ENCODE measurements around the genes TET2, RPL34, OSTC, COL25A1 and GAR1.

GRCh38 chr4:105146591-105147020 is at the start of gene TET2:
TSS of gene TET2 (plus strand) at chr4:105146876.
- PRO-cap, 2 experiments: peak in 2 of 2 experiments; most common plus-strand start chr4:105146670 (in 1); most common minus-strand start chr4:105146761 (in 2)
- RAMPAGE, long total RNA, 4 experiments: start-site peak on the plus strand in 3 of 4 experiments, at chr4:105146876-105146912 at its widest, 114 to 326 reads per replicate

- PRO-cap, 2 experiments: no peak in any of the 2 experiments
- RAMPAGE, long total RNA, 4 experiments: no peak in any of the 4 experiments
Measured at GRCh38 chr4:105554248-105554623, 1.8 kb downstream of the ARHGEF38 start.

DNA sequence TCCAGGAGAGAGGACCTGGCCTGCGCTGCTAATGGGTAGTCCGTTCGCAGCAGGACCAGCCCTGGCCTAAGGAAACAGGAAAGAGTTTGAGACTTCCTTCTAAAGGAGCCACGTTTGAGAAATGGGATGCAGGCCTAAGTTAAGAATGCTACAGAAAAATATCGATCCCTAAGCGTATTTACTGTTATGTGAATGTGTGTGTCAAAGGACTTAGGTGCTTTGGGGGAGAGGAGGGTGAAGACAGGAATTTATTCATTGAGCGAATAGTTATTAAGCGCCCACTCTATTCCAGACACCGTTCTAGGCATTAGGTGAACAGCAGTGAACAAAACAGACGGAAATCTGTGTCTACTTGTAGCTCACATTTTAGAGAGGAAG is 311 bp downstream of the AIMP1 start:
- PRO-cap, 2 experiments: no peak in any of the 2 experiments
- RAMPAGE, long total RNA, 4 experiments: start-site peak on the plus strand in 1 of 4 experiments, centred at position 140 of the sequence, 143 reads per replicate

DNA sequence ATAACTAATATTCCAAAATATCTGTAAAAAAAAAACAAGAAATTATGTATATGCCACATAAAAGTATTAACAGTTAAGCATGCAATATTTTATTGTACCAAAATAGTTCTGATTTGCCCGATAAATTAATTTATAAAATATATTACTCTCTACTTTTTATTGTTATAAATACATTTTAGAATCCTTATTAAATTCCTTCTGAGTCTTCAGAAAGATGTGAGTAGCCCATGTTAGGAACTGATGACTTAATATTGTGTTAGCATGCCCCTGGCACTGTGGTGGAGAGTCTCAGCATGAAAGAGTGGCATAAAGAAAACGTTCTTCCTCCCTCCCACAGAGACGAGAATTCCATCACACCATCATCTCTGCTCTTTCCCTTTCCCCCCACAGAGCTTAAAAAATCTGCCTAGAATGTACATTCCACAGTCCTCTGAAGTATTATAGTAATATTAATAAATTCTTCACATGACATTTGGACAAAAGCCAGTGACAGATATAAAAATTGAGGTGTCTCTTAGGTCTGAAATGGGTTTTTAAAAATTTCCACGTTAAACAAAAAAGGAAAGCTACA is 117.8 kb upstream of the DKK2 start:
- PRO-cap, 2 experiments: no peak in any of the 2 experiments
- RAMPAGE, long total RNA, 4 experiments: no peak in any of the 4 experiments

GRCh38 chr4:107825451-107825886 is 737 bp downstream of the SGMS2 start:
- PRO-cap, 2 experiments: peak in 1 of 2 experiments; most common plus-strand start chr4:107825557 (in 1); most common minus-strand start chr4:107825587 (in 1)
- RAMPAGE, long total RNA, 4 experiments: no peak in any of the 4 experiments

- PRO-cap, 2 experiments: no peak in any of the 2 experiments
- RAMPAGE, long total RNA, 4 experiments: no peak in any of the 4 experiments
Measured at GRCh38 chr4:107868691-107869511, 44.2 kb downstream of the SGMS2 start.

DNA sequence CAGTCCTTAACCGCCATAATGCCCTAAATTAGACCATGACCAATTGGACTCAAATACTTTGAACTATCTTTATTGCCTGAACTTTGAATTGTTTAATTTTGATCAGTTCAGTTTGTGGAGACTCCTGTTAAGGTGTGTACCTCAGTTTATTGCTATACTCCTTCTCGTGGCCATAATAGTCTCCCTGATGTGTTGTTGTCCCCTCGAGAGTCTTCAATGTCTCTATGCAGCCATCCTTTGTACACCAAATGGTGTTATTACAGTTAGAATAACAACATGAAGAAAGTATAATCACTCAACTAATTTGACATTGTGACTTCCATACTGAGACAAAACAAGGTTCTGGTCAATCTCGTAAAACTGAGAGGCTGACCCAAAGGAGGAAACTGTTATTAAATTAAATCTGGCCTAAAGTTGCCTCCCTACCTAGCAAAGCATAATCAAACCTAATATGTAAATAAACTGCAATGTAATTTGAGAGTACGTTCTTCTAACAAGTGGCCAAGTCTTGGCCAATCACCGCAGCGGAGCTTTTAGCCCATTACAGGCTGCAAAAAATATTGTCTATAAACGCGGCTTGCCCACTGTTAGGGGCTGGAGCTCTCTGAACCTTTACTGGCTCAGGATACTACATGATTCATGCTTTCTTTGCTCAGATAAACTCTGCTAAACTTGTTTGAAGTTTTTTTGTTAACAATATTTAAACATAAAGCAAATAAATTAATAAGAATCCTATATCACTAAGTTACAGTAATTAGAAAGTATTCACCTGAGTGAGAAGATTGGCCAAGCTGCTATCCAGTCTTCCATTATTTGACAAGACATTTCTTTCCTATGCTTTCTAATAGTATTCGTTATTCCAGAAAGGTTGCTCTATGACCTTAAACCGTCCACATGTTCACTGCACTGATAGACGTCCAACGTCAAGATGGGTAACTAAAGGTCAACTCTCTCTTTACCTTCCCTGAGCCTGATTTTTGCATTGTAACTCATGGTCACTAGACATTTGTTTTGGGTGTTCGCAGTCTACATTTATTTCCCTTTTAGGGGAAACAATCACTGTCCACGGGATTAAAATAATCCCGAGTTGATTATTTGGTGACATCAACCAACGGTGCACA is 986 bp upstream of the HADH start:
- PRO-cap, 2 experiments: no peak in any of the 2 experiments
- RAMPAGE, long total RNA, 4 experiments: no peak in any of the 4 experiments

DNA sequence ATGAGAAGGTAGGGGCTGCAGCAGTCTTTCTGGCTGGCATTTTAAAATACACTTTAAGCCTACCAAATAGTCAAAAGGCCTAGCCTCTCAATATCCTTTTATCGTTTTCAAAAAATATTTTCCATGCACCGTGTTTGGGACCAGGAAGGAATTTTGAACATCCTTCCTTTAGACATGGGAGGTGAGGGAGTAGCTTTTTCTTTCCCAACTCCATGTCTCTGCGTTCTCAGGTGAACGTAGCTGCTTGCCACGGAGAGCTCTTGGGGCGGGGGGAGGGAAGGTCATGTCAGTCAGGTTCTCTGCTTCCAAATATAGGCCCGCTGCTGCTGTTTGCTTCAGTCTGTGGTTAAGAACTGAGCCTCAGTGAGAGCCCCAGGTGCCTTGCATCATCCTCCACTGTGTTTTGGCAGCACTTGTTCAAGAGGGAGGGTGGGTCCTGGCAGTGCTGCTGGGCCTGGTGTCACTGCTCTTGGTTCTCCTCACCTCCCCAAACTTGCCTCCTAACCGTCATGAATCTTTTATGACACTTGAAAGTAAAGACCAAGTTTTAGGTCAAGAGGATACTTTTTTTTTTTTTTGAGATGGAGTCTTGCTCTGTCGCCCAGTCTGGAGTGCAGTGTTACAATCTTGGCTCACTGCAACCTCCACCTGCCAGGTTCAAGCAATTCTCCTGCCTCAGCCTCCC is 46.5 kb downstream of the HADH start:
- PRO-cap, 2 experiments: no peak in any of the 2 experiments
- RAMPAGE, long total RNA, 4 experiments: no peak in any of the 4 experiments

DNA sequence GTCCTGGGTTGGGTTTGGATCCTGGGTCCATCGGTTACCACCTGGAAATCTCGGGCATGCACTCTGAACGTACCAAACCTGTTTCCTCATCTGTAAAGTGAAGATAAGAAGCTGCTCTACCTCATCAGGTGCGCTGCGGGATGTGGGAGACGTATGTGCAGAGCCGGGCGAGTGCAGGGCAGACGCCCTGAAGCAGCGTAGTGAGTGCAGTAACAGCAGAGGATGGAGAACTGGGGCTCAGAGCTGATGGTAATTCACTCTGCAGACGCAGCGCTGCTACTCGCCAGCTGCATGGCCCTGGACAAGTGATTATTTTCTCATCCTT is 64.4 kb downstream of the HADH start:
- PRO-cap, 2 experiments: no peak in any of the 2 experiments
- RAMPAGE, long total RNA, 4 experiments: no peak in any of the 4 experiments

DNA sequence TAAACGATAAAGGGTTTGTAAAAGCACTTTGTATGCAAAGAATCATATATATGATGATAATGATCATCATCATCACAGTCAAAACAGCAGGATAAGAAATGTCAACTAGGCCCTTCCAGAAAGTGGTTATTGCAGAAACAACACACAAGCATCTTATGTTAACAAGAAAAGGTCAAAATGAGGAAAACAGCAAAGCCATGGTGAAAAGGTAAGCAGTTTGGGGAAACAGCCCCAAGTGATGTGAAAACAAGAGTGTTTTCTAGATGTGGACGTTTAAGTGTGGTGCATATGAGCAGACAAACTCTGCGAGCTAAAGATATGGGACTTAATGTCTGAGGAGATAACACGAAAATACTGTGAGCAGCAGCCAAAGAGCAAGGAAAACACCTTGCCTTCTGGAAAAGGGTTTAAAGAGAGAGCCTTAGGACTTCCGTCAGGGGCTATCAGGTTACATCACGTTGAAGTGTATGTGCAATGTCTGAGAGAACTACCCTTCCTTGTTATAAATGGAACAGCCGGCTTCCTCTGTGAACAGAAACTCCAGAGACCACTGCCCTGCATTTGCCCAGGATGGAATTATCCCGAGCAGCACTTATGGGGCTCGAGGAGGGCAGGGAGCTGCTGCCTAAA is 54.3 kb downstream of the LEF1 start:
- PRO-cap, 2 experiments: no peak in any of the 2 experiments
- RAMPAGE, long total RNA, 4 experiments: no peak in any of the 4 experiments

GRCh38 chr4:108159765-108160381 is 8.9 kb downstream of the LEF1 start:
- PRO-cap, 2 experiments: no peak in any of the 2 experiments
- RAMPAGE, long total RNA, 4 experiments: no peak in any of the 4 experiments

GRCh38 chr4:108355602-108356231 is 187.0 kb upstream of the LEF1 start:
- PRO-cap, 2 experiments: no peak in any of the 2 experiments
- RAMPAGE, long total RNA, 4 experiments: no peak in any of the 4 experiments

DNA sequence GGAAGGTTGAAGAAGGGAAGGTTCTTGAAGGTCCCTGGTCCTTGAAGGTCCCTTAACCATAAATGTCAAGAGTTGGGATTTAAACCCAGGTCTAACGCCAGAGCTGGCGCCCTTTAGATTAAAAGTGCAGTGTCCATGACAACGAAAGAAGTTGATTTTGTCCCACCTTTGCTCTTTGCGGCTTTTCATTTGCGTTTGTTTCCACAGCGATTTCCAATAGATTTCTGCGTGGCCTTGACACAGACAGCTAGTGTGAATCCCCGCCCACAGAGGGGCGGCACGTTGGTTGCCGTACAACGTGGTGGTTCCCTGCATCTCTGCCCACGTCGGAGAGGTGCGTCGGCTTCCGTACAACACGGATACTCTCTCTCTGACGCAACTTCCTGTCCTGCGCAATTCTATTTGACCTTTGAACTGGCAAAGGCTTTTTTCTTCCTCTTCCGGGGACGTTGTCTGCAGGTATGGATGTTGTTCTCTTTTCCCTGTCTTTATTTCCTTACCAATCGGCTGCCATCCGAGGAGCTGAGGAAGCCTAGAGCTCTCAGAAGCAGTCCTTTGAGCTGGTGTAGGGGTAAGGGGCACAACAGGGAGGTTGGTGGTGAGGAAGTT is at the start of gene RPL34:
Gene RPL34 (plus strand): TSS at position 435 of the 609 bp plus-strand sequence.
- PRO-cap, 2 experiments: peak in 2 of 2 experiments; most common plus-strand start position 436 of the sequence (in 2); most common minus-strand start position 254 of the sequence (in 1)
- RAMPAGE, long total RNA, 4 experiments: start-site peak on the plus strand in 3 of 4 experiments, centred at positions 443 to 454 of the sequence, 23 to 1,442 reads per replicate; start-site peak on the minus strand in 4 of 4 experiments, centred at positions 247 to 353 of the sequence, 7 to 28 reads per replicate

DNA sequence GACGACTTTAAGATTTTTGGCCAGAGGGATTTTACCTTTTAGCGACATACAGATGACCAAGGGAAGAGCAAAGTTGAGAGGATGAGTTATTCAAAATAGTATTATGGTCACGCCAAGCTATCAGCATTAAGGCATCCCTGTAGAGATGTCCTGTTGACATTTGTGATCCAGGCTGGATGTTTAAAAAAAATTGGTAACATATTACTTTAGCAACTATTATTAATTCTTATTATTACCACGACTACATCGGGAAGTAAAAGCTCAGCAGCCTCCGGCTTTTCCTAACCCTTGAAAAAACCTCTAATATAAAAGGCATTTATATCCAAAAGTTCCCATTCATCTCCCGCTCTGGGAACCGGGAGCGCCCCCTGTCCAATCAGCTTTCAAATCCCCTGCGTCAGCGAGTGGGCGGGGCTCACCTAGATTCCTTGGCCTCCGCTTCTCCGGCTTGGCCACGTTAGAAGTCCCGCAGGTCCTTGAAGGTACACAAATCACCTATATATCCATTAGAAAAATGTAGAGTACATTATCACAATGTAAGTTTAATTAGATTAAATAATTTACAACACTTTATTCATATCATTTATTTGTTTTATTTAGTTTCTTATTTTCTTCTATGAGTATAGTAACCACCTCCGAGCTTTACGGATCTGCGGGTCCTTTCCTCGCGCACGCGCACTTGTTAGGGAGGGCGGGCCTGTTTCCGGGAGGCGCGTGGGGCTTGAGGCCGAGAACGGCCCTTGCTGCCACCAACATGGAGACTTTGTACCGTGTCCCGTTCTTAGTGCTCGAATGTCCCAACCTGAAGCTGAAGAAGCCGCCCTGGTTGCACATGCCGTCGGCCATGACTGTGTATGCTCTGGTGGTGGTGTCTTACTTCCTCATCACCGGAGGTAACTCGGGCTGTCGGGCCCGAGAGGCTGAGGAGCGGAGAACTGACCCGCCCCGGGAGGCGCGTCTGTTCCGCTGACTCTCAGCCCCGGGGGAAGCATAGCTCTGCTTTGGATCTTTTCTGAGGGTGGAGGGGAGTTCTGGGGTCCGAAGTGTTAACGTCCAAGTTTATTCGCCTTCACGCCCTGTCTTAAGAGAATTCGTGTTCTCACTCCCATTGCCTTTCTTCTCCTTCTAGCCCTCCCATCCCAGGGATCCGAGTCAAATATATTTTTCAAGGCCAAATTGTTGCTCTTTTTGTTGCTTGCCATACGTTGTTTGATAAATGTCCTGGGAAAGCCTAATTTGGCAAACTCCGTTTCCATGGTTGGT is at the start of gene OSTC:
Gene OSTC (plus strand): TSS at position 698 of the 1,263 bp plus-strand sequence.
- PRO-cap, 2 experiments: peak in 2 of 2 experiments; most common plus-strand start position 700 of the sequence (in 2); most common minus-strand start position 937 of the sequence (in 1)
- RAMPAGE, long total RNA, 4 experiments: start-site peak on the plus strand in 3 of 4 experiments, centred at positions 715 to 720 of the sequence, 56 to 616 reads per replicate

DNA sequence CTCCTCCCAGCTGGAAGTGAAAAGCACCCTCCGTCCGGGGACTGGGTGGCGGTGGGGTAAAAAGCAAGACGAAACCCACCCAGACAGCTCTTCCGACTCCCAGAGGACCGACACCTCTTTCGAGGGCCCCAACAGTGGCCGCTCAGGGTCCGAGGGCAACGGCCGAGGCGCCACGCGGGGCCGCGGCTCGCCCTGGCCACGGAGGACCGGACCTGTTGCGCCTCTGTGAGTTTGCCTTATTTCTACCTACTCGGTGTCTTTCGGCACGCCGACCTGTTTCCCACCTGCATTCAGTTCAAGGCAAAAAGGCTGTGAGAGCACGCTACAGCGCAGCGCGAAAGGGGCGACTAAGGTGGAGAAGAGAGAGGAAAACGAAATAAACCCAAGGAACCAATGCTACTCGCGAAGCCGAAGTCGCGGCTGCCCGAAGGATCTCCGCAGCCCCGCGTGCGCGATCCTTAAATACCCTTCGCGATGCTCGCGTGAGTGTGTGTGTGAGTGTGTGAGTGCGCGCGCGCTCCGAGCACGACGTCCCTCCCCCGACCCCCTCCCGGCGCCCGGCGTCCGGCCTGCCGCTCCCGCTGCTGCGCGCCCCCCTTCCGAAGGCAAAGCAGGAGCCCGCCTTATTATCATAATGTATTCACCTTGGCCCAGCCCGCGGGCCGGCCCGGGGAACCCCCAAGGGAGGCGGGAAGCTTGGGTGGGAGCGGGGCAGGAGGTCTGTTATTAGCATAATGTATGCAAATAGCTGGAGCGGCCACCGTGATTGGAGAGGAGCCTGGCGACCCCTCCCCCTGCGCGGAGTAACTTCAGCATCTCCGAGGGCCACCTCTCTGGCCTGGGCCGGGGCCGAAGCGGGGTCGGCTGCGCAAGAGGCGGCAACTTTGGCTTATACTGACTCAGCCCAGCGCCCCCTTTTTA is at the start of gene COL25A1:
Gene COL25A1 (minus strand): TSS at position 435 of the 921 bp plus-strand sequence.
- PRO-cap, 2 experiments: peak in 2 of 2 experiments; most common plus-strand start position 806 of the sequence (in 1); most common minus-strand start position 435 of the sequence (in 1)
- RAMPAGE, long total RNA, 4 experiments: no peak in any of the 4 experiments

- PRO-cap, 2 experiments: peak in 2 of 2 experiments; most common plus-strand start chr4:109815525 (in 2); most common minus-strand start chr4:109815350 (in 2)
- RAMPAGE, long total RNA, 4 experiments: start-site peak on the plus strand in 3 of 4 experiments, at chr4:109815495-109815798 at its widest, 10 to 56 reads per replicate
Measured at GRCh38 chr4:109815145-109816113, at the start of gene GAR1. TSS of gene GAR1 (plus strand) at chr4:109815762.

DNA sequence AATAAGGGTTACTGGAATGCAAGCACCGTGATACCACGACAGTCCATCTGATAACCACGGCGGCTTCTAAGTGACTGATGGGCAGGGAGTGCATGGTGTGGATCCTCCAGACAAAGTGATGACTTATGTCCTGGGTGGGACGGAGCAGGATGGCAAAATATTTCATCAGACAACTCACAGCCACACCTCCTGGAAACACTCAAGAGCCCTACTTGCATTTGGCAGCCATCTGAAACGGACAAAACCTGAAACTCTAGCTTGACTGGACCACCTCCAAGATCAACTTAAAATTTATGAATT is 25.8 kb downstream of the LRIT3 start:
- PRO-cap, 2 experiments: no peak in any of the 2 experiments
- RAMPAGE, long total RNA, 4 experiments: no peak in any of the 4 experiments

- PRO-cap, 2 experiments: peak in 1 of 2 experiments; most common minus-strand start chr4:109986188 (in 1)
- RAMPAGE, long total RNA, 4 experiments: no peak in any of the 4 experiments
Measured at GRCh38 chr4:109985979-109986270, 73.2 kb downstream of the EGF start.

DNA sequence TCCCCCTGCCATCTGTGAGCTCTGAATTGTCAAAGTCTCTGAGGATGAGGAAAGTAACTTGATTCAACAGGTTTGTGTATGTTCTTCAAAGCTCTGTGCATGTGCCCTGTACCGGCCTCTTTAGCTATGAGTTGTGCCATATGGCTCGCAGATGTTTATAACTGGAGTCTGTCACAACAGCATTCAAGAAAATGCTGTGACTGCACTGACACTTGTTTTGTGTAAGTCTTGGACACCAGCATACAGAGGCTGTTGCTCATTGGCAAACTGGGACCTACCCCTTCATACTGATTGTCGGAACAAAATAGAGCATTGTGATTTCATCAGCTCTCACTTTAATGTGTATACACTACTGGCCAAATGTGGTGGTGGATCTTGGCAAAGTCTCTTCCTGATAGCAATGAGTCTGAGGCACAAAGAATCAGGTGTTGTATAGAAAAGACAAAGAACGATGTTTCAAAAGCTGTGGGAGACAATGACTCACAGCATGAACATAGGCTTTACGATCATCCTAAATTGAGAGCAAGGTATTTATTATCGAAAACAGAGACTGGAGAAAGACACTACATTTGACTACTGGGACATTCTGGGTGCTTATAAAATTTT is 134.0 kb downstream of the EGF start:
- PRO-cap, 2 experiments: no peak in any of the 2 experiments
- RAMPAGE, long total RNA, 4 experiments: no peak in any of the 4 experiments

- PRO-cap, 2 experiments: no peak in any of the 2 experiments
- RAMPAGE, long total RNA, 4 experiments: no peak in any of the 4 experiments
Measured at GRCh38 chr4:110055009-110055590, 142.4 kb downstream of the EGF start.

Measured in upper lobe of left lung (tissue), 5 donors.